Prostate gland (tissue), 2 donors: Measurements from ENCODE around the genes MARCO and STEAP3.

- PRO-cap = no peak
- RAMPAGE, long total RNA, 2 experiments = no peak in any of the 2 experiments
Measured at GRCh38 chr2:118941789-118942462, at the start of gene MARCO. TSS of gene MARCO (plus strand) at chr2:118942194.

- PRO-cap = no peak
- RAMPAGE, long total RNA, 2 experiments = no peak in any of the 2 experiments
Measured at GRCh38 chr2:118954264-118955352, 12.6 kb downstream of the MARCO start.

- PRO-cap = no peak
- RAMPAGE, long total RNA, 2 experiments = no peak in any of the 2 experiments
Measured at GRCh38 chr2:118970058-118970449, 28.1 kb downstream of the MARCO start.

DNA sequence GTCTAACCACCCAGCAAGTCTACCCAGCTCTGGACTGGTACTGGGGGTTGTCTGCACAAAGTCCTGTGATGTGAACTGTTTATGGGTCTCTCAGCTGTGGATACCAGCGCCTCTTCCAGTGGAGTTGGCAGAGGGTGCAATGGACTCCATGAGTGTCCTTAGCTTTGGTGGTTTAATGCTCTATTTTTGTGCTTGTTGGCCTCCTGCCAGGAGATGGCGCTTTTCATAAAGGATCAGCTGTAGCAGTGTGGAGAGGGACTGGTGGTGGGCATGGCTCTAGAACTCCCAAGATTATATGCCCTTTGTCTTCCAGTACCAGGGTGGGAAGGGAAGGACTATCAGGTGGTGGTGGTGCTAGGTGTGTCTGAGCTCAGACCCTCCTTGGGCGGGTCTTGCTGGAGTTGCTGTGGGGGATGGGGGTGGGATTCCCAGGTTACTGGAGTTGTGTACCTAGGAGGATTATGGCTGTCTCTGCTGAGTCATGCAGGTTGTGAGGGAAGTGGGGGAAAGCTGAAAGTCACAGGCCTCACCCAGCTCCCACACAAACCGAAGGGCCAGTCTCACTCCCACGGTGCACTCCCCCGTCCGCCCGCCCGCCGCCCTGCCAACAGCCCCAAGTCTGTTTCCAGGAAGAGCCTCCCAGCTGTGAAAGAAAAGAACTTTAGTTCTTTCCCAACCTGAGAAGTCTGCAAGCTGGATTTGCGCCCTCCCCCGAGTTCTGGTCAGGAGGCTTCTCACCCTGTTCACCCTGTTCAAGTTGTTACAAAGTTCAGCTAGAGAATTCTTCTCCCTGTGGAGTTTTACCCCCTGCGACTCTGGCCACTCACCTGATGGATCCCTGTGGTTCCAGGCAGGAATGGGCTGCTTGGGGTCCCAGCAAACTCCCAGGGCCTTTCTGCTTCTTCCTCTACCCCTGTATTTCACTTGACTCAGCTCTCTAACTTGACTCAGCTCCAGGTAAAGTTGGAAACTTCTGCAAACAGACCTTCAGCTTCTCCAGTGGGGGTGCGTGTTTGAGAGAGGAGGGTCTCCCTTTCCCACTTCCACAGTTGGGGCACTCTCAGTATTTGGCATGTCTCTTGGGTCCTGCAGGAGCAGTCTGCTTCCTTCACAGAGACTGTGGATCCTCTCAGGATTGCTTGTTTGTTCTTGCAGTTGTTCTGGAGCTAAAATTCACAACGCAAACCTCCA, 108.2 kb downstream of the C1QL2 start:
- PRO-cap = no peak
- RAMPAGE, long total RNA, 2 experiments = no peak in any of the 2 experiments

GRCh38 chr2:119158378-119158589, 267 bp downstream of the C1QL2 start:
- PRO-cap = no peak
- RAMPAGE, long total RNA, 2 experiments = no peak in any of the 2 experiments

DNA sequence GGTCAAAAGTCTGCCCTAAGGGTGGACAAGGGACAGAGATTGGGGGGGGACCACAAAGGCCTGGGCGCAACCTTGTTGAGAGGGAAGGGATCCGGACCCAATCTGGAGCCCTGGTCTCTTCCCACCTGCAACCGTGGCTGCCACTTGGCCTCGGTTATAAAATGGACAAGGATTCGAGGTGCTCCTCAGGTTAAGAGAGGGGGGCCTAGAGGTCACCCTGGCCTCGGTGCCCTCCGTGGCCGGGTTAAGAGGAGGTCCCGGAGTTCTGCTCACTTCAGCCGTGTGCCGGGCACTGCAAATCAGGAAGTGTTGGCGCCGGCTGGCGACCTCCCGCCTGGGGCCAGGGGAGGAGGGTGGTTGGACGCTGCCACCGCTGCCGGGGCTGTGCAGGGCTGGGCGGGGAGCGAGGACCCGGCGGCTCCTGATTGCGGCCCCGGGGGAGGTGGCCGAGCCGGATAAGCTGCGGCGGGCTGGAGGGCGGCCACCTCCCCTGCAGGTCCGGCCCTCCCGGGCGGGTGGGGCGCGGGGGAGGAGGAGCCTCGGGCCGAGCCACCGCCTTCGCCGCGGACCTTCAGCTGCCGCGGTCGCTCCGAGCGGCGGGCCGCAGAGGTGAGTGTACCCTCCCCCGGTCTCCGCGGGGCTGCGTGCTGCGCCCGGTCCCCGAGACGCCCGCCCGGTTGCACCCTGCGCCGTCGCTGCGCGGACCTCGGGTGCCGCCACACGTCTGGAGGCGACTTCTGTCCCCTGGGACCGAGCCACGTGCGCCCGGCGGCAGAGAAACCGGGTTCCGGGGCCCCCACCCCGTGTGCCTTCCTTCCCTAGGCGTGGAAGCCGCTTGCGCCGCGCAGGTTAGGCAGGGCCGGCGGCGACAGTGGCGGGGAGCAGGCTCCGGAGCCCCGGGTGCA, at the start of gene STEAP3:
Gene STEAP3, plus strand, starts transcription at position 555 of the 905 bp plus-strand sequence.
- PRO-cap = bidirectional peak, plus-strand start at position 574 of the sequence, minus-strand start at position 427 of the sequence
- RAMPAGE, long total RNA, 2 experiments = start-site peak on the plus strand in 2 of 2 experiments, centred at positions 554 to 566 of the sequence, 59 to 76 reads per replicate

DNA sequence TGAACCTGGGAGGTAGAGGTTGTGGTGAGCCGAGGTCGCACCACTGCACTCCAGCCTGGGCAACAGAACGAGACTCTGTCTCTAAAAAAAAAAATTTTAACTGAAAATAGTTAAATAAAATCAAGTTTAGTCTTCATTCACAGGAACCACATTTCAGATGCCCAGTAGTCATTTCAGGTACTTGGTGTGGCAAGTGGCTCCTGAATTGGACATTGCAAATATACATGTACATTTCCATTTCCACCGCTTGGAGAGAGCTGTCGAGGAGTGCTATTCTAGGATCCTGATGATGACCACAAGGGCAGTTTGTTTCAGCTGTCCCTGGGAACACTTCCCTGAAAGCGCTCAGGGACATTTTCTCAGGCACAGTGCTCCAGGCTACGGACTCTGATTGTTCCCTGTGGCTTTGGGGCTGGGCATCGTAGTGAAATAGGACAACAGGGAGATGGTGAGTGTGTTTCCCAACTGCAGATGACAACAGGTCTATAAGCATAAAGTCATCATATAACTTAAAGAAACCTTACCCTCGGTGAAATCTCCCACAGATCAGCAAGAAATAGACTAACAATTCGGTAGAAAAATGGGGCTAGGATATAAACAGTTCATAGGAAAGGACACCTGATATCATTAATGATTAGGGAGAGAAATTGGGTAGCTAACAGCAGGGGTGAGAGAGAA, 3.1 kb downstream of the DBI start:
- PRO-cap = no peak
- RAMPAGE, long total RNA, 2 experiments = no peak in any of the 2 experiments

DNA sequence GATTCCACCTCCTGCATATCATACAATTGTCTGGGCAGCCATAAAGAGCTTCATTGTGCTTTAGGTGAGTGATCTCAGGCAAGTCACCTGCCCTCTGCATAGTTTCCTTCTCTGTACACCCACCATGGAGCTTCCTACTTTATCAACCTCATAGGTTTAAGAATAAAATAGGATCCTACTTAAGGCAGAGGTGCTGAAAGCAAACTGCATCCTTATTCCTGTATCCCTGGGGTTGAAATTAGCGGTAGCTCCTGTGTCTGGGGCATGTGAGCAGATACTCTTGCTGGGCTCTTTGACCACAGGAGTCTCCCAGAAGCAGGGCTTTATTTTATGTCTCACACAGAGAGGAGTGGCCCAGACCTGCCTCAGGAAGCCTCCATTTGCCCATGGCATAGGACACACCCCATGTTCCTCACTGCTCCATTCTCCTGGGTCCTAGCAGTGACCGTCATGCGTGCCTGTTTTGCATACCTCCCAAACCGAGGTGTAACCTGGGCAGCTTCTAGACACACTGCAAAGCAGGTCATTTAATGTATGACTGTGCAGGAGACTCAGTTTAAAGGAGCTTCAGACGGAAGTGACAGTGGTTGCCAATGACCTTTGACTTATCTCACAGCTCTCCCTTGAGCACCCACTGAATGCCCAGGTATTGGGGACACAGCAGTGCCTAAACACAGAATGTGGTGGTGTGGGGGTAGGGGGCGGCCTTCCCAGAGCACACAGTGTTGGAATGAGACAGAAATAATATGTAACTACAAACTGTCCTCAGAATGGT, 3.5 kb downstream of the TMEM37 start:
- PRO-cap = no peak
- RAMPAGE, long total RNA, 2 experiments = no peak in any of the 2 experiments

DNA sequence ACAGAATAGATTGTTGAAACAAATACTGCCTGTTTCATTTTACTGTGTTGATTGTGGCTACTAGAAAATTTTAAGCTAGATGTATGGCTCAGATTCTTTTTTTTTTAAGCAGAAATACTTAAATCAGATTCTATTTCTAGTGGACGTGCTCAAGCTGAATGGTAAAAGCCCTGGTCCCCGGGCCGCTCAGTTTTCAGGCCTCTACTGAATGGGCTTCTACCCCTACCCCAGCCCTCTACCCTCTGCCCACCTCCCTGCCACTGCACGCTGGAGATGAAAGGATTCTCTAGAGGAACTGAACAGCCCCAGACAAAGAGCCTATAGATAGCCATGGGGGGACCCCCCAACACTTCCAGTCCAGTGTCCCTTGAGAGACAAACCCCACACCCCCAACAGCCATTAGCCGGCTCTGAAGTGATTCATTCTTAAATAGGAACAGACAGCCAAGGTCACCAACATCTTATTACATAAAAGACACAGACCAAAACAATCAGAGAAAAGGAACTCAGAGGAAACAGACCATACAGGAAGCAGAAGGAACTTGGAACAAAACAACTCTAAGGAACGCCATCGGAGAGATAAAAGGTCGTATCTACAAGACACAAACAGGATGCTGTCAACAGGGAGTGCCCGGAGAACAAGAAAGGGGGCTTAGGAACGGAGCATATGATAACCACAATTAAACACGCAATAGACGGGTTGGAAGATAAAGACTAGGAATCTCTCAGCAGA, 23.5 kb downstream of the TMEM37 start:
- PRO-cap = no peak
- RAMPAGE, long total RNA, 2 experiments = no peak in any of the 2 experiments

- PRO-cap = no peak
- RAMPAGE, long total RNA, 2 experiments = no peak in any of the 2 experiments
Measured at GRCh38 chr2:119679496-119679955, 525 bp downstream of the TMEM177 start.

- PRO-cap = bidirectional peak, plus-strand start at chr2:119929789, minus-strand start at chr2:119929638
- RAMPAGE, long total RNA, 2 experiments = no peak in any of the 2 experiments
Measured at GRCh38 chr2:119929222-119930503, 83.2 kb upstream of the EPB41L5 start.

GRCh38 chr2:119981843-119982607, 30.9 kb upstream of the EPB41L5 start:
- PRO-cap = no peak
- RAMPAGE, long total RNA, 2 experiments = no peak in any of the 2 experiments

DNA sequence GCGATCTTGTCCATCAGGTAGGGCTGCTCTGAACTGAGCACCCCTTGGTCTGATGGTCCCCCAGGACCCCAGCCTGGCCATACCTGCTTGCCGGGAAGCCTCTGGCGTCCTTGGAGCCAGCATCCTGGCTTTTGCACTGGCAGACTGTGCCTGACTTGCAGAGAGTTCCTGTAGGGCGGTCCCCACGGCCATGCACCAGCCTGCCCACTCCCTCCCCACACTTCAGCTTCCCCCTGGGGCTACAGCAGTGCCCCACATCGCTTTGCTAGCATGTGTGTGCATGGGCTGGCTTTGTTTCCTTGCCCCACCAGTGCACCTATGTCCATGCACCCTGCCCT, 67.1 kb downstream of the TMEM185B start:
- PRO-cap = no peak
- RAMPAGE, long total RNA, 2 experiments = start-site peak on the plus strand in 1 of 2 experiments, centred at position 262 of the sequence, 5 reads per replicate

DNA sequence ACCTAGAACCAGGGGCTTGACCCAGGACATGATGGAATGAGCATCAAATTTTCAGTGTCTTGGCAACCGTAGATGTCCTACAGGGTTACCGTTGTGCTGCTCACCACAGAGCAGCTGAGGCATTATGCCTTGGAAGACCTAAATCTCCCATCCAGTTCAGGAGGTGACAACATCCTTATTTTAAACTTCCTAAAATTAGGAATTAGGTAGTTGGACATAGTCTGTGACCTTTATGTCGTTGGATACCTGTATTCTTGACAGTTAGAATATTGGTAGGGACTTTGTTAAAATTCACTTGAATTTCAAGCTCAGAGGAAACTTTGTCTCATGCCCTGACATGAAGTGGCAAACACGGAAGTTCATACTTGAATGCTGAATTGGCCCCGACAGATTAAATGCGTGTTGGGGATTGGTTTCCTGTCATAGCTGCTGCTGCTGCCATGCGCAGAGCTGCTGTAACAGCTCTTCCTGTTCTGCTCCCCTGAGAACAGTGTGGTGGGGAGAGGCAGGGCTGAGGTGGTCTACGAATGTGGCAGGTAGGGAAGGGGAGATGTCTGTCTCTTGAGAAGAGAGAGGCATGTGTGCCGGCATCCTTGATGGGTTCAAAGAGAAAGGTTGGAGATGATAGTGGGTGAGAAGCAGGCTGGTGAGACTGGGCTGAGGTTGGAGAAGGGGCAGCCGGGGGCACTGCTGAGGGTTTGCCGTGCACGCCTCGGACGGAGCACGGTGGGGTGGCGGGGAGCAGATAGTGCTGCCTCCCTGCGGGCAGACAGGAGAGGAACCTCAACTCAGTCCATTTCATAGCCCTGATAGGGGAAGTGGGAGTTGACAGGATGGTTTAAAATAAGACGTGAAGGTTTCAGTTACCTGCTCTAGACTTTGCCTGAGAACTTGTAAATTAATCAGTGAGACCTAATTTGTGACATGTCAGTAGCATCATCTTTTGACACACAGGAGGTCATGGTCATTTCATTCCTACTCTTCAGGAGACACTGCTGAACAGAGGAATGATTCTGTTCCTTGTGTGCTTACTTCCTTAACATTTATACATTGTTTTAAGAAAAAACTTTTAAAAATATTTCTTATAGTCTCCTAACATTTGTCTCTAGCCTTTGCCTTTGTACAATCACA, 46.2 kb downstream of the TMEM185B start:
- PRO-cap = bidirectional peak, plus-strand start at position 490 of the sequence, minus-strand start at position 393 of the sequence
- RAMPAGE, long total RNA, 2 experiments = no peak in any of the 2 experiments

- PRO-cap = unidirectional peak, minus-strand start at chr2:120253779
- RAMPAGE, long total RNA, 2 experiments = no peak in any of the 2 experiments
Measured at GRCh38 chr2:120253649-120254093, 1.0 kb downstream of the RALB start.

- PRO-cap = no peak
- RAMPAGE, long total RNA, 2 experiments = no peak in any of the 2 experiments
Measured at GRCh38 chr2:120524925-120525552, 179.1 kb downstream of the INHBB start.

DNA sequence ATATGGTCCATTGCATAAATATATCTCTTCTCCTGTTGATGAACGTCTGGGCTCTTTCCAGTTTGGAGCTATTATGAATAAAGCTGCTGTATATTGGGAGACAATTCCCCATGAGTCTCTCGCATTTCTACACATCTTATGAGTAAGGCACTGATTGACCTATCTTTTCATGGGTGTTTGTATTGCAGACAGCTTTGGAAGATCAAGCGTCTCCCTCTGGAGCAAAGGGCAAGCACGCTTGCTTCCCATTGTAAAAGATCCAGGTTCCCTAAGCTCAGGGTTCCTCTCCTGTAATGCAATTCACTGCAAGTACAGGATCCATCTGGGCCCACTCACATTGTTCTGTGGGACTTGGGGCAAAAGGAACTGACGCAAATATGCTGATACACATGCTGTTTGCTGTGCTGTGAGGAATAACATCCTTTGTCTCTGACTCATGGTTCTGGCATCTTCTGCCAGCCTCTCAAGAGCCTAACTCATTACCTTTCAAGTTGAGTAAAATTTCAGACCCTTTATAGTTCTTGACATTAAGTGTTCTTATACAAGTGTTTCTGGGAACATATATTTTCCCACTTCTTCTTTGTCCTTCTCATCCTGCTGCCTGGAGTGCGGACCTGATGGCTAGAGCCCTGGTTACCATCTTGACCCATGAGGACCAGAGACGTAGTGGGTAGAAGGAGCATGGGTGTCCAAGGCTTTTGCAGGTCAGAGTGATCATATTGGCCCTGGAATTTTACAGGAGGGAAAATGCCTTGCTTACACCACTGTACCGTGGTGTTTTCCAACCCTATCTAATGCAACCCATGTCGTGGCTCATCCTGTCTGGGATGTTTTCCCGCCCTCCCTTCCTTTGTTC, 145.8 kb upstream of the GLI2 start:
- PRO-cap = no peak
- RAMPAGE, long total RNA, 2 experiments = no peak in any of the 2 experiments

DNA sequence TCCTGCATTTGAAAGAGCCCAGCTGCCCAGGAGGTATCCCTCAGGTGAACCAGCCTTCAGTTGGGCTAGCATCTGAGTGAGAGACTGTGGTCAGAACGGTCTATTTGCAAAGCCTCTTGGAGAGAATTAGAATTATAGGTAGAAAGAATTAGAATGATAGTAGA, 2.8 kb downstream of the GLI2 start:
- PRO-cap = no peak
- RAMPAGE, long total RNA, 2 experiments = no peak in any of the 2 experiments

DNA sequence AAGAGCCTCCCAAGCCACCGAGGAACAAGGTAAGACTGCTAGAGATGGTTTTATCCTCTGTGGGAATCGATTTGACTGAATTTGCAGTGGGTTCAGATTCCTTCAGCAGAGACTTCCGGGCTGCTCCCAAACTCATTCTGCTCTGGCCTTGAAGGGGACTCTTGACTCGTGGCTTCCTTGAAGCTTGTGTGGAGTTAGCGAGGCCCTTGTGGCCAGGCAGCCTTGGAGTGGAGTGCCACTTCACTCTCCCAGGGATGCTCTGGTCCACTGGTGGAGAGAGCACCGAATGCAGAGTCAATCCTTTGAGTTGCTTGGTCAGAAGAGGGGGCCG, 3.0 kb downstream of the GLI2 start:
- PRO-cap = no peak
- RAMPAGE, long total RNA, 2 experiments = no peak in any of the 2 experiments

DNA sequence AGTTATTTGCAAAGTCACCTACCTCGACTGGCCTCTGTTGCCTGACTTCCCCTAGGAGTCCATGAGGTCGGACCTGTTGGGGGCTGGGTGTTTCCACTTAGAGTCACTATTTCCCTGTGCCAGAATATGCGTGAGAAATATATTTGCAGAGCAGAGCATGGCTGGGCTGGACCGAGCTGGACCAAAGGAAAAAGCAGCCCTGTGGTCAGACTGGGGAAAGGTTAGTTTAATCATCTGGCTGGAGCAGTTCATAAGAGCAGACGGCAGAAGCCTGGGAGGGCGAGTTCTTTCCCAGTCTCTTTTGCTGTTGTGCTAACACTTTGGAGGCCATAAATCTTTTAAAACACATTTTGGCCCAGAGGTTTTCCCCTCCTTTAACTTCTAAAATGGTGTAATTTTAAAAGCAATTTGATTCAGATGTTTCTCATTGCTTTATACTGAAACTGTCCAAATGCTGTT, 66.5 kb downstream of the GLI2 start:
- PRO-cap = no peak
- RAMPAGE, long total RNA, 2 experiments = no peak in any of the 2 experiments